ENCODE measurements around the genes PPP6R3 and SMIM38.

DNA sequence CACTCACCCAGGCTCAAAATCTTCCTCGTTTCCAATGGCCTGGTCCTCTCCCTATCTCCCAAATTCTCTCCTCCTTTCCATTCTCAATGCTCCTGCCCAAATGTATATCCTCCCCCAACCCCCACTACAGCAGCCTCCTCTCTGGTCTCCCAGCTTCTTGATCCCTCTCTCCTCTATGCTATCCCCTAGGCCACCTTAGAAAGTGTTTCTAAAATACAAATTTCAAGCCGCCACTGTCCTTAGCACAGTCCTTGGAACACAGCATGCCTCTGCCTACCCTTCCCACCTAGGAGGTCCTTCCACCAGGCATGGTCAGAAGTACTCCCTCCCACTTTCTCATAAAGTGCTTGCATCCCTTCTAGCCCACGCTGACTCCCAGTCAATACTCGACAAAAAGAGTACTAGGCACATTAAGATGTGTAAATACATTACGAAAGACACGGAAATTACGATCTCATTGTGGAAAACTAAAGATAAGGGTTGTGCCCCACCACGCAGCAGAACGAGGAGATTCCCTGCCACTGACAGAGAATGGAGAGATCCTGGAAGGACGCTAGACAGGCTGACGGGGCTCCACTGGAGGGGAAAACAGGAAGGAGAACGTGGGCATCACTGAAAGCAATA is 13.6 kb downstream of the CHKA start:
- PRO-cap, result bidirectional peak, plus-strand start at position 521 of the sequence, minus-strand start at position 384 of the sequence

- PRO-cap, result unidirectional peak, plus-strand start at chr11:68120134
These were observed 1.1 kb downstream of the CHKA start for GRCh38 chr11:68120030-68120467.

- PRO-cap, result no peak
These were observed 23.3 kb downstream of the LRP5 start for GRCh38 chr11:68335657-68336042.

- PRO-cap, result no peak
These were observed 33.6 kb downstream of the LRP5 start for GRCh38 chr11:68345944-68346496.

GRCh38 chr11:68370462-68371283 is 58.3 kb downstream of the LRP5 start:
- PRO-cap, result no peak

DNA sequence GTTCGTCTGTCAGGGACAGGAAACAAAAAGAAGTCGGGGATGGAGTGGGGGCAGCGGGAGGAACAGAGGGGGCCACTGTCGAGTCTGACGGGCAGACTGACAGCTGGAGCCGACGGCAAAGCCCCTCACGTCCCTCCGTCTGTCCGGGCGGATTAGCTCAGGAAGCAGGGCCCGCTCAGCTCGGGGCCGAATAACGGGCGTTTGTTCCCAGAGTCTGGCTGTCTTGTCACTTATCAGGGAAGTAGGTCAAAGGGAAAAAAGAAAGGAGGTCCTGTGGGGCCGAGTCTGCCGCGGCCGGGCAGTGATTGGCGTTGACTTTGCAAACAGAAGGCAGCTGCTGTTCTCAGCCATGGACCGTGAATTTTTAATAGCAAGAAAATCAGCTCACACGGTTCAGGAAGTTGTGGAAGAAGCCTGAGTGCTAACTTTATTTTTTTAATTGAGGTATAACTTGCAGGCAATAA is 61.7 kb downstream of the LRP5 start:
- PRO-cap, result no peak

DNA sequence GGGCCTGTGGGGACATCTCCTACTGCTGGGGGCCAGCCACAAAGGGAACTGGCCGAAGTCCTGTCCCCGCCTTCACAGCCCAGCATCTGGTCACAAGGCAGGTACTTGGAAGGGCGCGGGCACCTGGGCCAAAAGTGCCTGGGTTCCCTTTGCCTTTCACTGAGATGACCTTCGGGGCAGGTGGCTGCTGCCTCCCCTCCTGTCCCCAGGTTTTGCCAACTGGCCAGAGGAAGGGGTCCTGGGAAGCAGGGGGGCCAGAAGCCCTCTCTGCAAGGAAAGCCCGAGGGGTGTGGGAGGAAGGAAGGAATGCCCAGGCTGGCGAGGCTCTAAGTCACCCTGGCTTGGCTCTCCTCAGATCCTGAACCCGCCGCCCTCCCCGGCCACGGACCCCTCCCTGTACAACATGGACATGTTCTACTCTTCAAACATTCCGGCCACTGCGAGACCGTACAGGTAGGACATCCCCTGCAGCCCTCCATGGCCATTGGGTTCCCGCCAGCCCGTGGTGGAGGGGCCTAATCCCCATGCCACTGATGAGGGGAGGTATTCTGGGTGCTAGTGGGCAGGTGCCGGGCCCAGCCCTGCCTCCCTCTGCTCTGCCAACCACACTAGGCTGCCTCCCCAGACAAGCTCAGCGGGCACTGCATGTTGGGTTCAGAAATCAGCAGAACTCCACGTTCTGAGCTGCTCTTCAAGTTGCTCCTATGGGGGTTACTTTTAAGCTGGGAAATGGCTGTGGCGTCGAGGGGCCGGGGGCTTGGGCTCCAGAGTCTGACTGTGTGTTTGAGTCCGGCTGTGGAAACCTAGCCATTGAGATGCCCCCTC is 14.3 kb upstream of the PPP6R3 start:
- PRO-cap, result no peak

GRCh38 chr11:68460655-68460881 is at the start of gene PPP6R3:
TSS of gene PPP6R3 (plus strand) at chr11:68460752.
- PRO-cap, result bidirectional peak, plus-strand start at chr11:68460752, minus-strand start at chr11:68460562

DNA sequence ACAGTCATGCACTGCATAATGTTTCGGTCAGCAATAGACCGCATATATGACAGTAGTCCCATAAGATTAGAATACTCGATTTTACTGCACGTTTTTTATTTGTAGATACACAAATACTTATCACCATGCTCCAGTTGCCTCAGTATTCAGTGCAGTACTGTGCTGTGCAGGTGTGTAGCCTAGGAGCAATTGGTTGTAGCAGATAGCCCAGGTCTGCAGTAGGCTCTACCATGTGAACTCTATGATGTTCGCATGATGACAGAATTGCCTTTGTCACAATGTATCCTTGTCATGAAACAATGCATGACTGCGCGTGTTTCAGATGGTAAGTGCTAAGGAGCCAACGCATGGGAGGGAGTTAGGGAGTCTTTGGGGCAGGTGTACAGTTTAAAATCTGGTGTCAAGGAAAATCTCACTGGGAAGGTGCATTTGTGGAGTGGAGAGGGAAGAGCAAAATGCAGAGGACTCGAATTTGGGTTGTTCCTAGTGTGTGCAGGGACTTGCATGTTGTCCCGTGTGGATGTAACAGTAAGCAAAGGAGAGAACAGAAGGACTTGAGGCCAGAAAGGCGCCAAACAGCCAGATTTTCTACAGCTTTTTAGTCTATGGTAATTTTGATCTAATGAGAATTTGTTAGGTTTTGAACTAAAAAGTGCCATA is 104.5 kb upstream of the GAL start:
- PRO-cap, result no peak

DNA sequence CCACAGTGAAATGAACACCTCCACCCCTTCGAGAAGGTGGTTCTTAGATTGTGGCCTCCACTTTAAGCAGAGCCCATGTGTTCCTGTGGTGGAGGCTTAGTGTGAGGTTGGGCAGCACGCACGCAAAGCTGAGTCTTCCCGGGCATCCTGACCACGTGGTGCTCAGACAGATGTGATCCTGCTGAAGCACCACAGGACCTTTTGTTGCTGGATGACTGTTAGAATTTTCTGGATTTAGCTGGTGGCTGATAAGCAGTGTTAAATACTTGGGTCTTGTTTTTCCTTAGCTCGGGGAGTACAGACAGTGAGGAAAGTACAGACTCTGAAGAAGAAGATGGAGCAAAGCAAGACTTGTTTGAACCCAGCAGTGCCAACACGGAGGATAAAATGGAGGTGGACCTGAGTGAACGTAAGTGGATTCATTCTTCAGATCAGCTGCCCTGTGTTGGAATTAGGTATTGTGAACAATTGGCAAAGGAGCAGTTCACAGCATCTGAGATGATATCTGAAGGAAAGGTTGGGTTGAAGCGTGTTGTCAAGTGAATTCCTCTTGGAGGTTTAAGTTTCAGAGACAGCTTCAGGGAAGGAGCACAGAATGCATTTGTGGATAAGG is 88.4 kb upstream of the GAL start:
- PRO-cap, result no peak

DNA sequence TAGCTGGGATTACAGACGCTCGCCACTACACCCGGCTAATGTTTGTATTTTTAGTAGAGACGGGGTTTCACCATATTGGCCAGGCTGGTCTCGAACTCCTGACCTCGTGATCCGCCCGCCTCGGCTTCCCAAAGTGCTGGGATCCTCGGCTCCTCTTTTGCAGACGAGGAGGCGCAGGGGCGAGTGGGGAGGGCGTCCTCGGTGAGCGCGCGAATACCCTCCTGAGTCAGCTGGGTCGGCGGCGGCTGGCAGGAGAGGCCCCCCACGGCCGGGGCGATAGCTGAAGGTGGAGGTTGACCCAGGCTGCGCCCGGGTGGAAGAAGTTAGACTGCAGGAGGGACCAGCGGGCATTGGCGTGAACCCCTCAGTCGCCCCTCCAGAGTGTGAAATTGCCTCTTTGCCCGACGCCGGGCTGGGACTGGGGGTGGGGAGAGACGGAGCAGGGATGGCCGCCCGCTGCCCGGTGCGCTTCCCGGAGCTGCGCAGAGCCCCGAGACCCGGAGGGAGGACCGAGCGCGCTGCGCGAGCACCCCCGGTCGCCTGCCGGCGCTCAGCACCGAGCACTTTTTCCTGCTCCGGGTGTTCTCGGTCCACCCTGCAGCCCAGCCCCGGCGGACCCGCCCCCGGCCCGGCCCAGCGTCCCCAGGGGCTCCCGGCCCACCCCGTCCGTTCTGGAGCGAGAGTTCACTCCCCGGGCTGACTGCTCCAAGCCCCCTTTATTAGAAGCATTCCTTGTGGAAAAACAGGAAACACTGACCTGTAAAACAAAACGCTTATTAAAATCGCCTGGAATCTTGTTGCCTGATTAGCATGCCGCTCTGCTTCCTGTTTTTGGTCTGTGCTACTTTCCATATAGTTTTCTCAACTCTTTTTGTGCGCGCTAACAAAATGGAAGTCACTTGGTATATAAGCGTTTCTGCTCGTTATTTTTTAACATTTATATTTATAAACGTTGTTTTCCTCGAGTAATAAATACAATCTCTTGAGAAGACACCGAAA is 13.7 kb upstream of the CPT1A start:
- PRO-cap, result no peak

GRCh38 chr11:69050134-69050341 is 1.3 kb downstream of the TPCN2 start:
- PRO-cap, result unidirectional peak, minus-strand start at chr11:69050238

- PRO-cap, result no peak
These were observed 25.7 kb downstream of the TPCN2 start for GRCh38 chr11:69074451-69074755.

DNA sequence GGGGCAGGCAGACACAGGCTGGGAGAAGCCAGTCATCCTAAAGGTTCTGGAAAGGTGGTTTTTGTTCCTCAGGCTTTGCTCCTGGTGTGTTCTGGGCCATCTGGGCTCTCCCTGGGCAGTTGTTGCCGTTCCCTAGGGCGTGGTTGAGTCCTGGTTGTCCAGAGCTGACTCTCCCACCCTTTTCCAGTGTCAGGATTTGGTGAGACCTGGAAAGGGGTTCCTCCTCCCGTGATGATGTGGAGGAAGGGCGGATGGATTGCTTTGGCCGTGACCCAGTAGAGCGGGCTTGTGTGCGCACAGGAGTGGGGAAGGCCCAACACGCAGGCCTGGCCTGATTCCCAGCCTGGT is 26.0 kb downstream of the TPCN2 start:
- PRO-cap, result no peak

- PRO-cap, result unidirectional peak, plus-strand start at chr11:69138524
These were observed 17.5 kb upstream of the SMIM38 start for GRCh38 chr11:69138280-69138624.

DNA sequence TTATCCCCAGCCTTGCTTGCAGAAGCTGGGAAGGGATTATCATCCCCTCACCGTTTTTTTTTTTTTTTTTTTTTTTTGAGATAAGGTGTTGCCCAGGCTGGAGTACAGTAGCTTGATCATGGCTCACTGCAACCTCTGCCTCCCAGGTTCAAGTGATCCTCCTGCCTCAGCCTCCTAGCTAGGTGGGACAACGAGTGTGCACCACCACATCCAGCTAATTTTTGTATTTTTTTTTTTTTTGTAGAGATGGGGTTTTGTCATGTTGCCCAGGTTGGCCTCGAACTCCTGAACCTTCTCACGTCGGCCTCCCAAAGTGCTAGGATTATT is 1.9 kb upstream of the SMIM38 start:
- PRO-cap, result no peak

DNA sequence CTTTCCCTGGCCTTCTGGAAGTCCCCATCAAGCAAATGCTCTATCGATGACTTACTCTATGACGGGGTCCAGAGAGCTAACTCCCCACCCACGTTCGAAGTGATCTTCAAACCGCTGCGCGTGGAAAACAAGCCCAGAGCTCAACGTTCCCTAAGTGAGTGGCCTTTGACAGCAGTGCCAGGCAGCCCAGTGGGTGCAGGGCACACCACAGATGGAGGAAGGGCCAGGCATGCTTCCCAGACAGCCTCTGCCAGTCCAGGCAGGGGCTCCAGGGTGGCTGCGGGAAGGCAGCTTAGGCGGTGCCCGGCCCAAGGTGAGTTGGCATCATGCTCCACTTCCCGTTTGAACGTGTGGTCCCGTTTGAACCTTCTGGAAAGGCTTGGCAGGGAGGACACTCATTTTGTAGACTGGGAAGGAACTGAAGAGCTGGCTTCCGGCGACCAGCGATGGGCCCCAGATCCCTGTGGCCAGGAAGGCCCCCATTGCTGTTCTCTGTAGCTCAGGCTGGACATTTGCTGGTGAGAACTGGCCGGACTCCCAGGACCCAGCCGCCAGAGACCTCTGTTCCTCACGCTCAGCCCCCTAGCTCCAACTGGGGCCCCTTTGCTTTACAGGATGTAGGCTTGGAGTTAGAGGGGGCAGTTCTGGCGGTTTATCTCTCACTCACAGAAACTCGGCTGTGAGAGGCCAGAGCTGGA is at the start of gene SMIM38:
Gene SMIM38, plus strand, starts transcription at position 134 of the 698 bp plus-strand sequence.
- PRO-cap, result no peak

GRCh38 chr11:69234383-69235213 is 59.4 kb upstream of the MYEOV start:
- PRO-cap, result no peak

- PRO-cap, result no peak
These were observed 5.5 kb upstream of the MYEOV start for GRCh38 chr11:69288347-69289055.

DNA sequence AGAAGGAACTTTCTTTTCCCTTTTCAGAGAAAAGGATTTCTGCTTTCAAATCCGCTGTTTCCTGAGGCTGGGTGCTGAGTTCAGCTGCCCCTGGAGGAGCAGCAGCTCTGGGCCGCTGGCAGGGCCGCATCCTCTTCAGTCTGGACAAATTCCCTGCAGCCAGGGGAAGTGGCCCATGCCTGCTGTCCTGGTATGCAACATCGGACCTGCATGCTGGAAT is 133.3 kb downstream of the MYEOV start:
- PRO-cap, result no peak

Measured in gallbladder (tissue), 1 donor.